Spleen (tissue), 7 donors: ENCODE results near the gene HSD3B1.

DNA sequence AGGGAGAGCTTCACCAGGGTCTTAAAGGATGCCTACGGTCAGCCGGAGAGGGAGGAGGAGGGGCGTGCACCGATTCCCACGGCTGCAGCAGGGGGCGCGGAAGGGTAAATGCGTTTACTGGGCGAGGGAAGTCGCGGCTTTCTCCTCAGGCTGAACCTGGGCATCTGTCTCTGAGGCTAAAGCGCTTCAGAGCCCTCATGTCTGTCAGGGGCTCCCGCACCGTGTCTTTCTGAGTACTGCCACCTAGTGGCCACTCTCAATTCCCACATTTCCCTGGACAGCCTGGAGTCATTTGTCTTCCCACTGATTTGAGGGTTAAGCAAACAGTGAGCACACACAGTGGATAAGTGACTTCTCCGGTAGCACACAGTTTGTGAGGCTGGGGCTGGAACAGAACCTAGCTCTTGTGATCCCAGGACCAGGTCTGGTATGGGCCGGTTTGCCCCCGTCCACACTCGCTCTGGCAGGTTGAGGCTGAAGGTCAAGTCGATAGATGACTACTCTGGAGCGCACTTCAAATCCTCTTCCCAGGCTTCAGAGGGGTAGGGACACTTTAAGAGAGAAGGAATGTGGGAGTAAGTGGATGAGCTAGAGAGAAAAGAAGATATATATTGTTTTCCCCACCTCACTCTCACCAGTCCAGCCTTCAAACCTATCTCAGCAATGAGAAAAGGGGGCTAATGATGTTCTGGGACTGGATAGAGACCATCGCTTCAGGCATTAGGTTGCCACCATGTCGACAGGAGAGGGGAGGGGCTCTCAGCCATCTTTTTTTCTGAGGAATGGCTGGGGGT, 153.1 kb downstream of the TENT5C start:
- PRO-cap, 4 experiments, result peak in 1 of 4 experiments; most common minus-strand start position 172 of the sequence (in 1)
- RAMPAGE, long total RNA, 4 experiments, result no peak in any of the 4 experiments

DNA sequence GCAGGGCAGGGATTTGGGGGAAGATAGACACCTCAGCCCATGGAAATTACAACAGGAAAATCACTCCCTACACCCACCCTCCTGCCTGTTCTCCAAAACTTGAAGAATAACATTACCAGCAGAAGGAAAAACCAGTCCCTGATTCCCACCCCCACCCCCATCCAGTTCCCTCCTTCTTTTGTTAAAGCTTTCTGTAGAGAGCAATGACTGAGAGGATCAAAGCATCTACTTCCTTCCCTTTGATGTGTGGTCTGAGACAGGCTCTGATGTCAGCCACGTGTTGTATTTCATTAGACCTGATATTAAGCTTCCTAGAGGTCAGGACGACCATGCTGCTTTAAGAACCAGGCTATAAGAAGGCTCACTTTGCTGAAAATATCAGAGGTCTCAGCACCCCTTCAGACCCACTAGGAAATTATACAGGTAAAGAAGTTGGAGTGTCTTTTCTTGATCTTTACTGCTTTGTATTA, 73.8 kb upstream of the HAO2 start:
- PRO-cap, 4 experiments, result no peak in any of the 4 experiments
- RAMPAGE, long total RNA, 4 experiments, result no peak in any of the 4 experiments

GRCh38 chr1:119507014-119507468, at the start of gene HSD3B1:
Gene HSD3B1, plus strand, starts transcription at chr1:119507210.
- PRO-cap, 4 experiments, result no peak in any of the 4 experiments
- RAMPAGE, long total RNA, 4 experiments, result no peak in any of the 4 experiments

DNA sequence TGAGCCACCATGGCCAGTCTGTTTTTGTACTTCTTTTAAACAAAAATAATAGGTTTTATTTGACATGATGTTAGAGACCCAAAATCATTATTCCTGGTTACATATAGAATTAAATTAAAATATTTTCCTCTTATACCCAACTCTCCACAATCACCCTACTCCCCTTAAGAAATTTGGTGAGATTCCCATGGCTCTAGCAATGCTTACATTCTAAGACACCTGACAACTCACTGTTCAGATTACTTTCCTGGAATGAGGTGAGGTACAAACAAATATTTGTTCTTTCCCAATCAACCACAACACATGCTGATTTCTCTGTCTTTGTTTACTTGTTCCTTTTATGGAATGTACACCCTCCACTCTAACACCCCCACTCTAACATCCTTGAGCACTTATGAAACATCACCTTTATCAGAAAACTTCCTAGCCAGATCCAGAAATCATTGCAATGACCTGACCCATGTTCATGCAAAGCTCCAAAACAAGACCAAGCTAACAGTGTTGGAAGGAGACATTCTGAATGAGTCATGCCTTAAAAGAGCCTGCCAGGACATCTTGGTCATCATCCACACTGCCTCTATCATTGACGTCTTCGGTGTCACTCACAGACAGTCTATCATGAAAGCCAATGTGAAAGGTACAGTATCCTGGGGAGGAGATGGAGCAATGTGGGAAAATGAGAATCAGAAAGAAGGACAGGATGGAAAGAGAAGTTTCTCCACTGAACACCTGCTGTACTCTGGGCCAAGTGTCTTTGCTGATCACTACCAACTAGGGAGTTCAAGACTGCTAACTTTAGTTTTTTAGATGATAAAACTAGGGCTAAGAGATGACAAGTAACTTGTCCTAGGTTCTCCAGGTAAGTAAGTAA, 35.5 kb downstream of the HSD3B1 start:
- PRO-cap, 4 experiments, result no peak in any of the 4 experiments
- RAMPAGE, long total RNA, 4 experiments, result no peak in any of the 4 experiments

DNA sequence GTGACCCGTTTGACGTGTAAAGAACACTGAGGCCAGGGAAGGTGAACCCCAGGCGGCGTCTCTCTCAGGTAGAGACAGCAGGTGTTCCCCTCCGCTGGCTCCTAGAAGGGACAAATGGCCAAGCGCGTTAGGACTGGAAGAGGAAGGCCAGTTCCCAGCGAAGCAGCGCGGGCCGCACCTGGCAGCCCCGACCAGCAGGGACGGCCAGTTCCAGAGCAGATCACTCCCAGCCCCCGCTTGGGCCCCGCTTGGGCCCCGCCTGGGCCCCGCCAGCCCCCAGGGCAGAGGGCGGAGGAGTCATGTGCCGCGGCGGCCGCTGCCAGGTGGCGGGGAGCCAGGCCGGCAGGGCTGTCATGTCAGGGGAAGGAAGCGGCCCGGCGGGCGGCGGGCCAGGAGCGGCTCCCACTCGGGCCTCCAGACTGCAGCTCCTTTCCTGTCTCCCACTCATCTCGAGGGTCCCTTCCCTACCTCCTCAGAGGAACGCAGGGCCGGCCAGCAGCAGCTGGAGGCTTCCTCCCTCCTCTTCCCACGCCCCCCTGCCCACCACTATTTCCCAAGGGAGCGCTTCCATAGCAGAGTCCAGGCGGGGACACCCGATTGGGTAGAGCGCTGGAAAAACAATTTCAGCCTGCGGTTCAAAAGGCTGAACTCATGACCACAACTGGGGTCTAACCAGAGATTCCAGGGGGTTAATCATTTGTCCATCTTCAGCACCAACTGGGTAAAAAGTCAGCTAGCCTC, 16.5 kb downstream of the ZNF697 start:
- PRO-cap, 4 experiments, result peak in 4 of 4 experiments; most common plus-strand start position 475 of the sequence (in 3); most common minus-strand start position 202 of the sequence (in 3)
- RAMPAGE, long total RNA, 4 experiments, result no peak in any of the 4 experiments

DNA sequence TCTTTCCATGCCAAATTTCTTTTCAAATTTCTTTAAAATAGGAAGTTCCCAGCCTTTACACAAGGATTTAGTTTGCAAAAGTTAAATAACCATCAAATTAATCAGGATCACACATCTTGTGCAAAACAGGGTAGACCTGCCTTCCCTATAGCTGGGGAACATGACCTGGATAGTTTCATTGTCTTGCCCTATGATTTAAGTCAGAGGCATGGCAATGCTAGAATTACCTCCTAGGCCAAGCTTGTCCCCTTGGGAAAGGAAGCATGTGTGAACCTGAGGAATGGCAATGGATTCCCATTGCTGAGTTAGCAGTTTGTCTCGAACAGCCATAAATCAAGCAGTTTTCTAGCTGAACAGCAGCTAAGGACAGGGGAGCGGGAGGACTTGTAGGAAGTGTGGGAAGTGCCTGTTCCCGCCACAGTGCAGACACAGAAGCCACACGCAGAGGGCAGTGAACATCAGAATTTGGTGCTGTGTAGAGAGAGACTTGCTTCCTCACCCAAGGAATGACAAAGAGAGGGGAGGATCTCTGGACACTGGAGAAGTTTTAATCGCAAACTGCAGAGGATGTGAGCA, 3.7 kb downstream of the PHGDH start:
- PRO-cap, 4 experiments, result no peak in any of the 4 experiments
- RAMPAGE, long total RNA, 4 experiments, result no peak in any of the 4 experiments

- PRO-cap, 4 experiments, result no peak in any of the 4 experiments
- RAMPAGE, long total RNA, 4 experiments, result no peak in any of the 4 experiments
These were observed 10.5 kb upstream of the HMGCS2 start for GRCh38 chr1:119779204-119779611.

- PRO-cap, 4 experiments, result no peak in any of the 4 experiments
- RAMPAGE, long total RNA, 4 experiments, result no peak in any of the 4 experiments
These were observed 14.3 kb upstream of the HMGCS2 start for GRCh38 chr1:119782649-119783810.

DNA sequence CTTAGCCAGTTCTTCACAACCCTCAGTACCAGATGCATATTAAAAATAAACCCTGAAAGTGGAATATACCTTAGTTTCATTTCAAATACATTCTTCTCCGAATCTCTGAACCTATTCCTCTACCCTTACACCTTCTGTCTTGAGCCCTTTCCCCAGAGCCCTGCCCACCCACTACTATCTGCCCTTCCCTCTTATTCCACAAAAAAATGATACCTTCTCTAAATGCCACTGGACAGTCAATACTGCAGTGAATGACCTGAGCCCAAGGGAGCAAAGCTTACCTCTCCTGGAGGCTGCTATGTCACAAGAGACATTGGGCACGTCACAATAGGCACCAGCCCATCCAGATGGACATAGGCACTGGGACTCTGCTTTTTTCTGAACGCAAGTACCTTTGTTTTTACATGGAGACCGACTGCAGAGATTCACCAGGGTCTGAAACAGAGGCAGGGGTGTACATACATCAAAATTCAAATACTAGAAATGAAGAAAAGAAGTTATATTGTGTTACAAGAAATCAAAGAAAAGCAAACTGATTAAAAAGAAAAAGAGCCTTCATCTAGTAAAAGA, 41.3 kb upstream of the ADAM30 start:
- PRO-cap, 4 experiments, result no peak in any of the 4 experiments
- RAMPAGE, long total RNA, 4 experiments, result no peak in any of the 4 experiments

- PRO-cap, 4 experiments, result peak in 1 of 4 experiments; most common minus-strand start chr1:120342425 (in 1)
- RAMPAGE, long total RNA, 4 experiments, result no peak in any of the 4 experiments
These were observed 72.3 kb upstream of the NBPF8 start for GRCh38 chr1:120342363-120343129.

DNA sequence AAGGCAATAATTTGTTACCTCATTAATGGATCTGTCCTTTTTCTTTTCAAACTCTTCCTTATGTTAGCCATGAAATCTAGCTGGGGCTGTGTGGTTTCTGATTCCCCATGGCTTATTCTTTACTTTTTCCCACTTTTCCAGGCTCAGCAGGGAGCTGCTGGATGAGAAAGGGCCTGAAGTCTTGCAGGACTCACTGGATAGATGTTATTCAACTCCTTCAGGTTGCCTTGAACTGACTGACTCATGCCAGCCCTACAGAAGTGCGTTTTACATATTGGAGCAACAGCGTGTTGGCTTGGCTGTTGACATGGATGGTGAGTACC, 46.2 kb downstream of the NBPF8 start:
- PRO-cap, 4 experiments, result no peak in any of the 4 experiments
- RAMPAGE, long total RNA, 4 experiments, result no peak in any of the 4 experiments

DNA sequence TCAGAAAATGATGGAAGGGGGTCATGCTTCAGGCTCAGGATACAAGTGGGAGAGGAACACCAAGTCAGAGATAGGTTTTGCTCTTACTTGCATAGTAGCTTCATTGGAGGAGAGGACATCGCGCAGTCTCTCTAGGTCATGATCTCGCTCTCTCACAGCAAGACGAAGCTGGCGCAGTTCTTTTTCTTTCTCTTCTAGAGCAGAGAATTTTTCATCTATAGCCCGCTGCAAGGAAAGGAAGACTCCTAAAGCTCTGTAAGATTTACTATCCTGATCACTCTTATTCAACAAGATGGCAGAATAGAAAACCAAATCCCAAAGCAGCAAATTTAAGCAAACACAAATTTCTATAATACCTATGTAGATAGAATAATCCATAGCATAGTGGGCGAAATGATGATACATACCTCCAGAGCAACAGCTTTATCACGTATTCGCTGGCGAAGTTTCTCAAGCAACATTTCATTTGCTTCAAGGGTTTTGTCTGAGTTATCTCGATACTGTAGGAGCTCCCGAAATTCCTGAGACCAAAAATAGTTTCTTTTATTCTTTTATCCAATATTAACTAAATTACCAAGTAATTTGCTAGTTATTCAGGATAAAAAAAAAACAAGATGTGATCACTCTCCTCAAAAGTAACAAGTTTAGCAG, 129.2 kb downstream of the NBPF8 start:
- PRO-cap, 4 experiments, result no peak in any of the 4 experiments
- RAMPAGE, long total RNA, 4 experiments, result no peak in any of the 4 experiments

- PRO-cap, 4 experiments, result no peak in any of the 4 experiments
- RAMPAGE, long total RNA, 4 experiments, result no peak in any of the 4 experiments
These were observed 142.3 kb downstream of the NBPF8 start for GRCh38 chr1:120557085-120557496.

DNA sequence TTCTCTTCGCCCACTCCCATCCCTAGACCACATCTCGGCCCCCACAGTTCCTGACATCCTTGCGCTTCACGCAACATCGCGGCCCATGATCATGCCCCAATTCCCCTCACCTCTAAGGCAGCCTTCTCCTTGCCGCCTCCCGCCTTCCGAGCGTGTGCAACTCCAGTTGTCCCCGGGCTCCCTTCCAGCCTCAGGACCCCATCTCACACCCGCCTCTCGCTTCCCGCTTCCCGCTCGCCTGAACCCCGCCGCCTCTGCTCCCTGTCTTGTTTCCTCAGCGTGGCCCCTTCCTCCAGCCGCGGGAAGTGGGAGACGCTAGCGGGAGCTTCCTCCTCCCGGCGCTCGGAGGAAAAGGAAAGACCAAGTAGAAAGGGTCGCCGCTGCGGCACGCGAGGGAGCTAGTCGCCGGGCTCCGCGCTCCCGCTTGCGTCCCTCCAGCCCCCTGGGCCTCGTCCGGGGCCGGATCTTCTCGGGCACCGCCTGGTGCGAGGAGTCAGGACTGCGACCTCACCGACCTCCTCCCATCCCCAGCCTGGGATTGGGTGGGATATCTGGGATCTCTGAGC, 924 bp downstream of the SRGAP2C start:
- PRO-cap, 4 experiments, result no peak in any of the 4 experiments
- RAMPAGE, long total RNA, 4 experiments, result start-site peak on the minus strand in 2 of 4 experiments, centred at positions 266 to 298 of the sequence, 9 reads per replicate

DNA sequence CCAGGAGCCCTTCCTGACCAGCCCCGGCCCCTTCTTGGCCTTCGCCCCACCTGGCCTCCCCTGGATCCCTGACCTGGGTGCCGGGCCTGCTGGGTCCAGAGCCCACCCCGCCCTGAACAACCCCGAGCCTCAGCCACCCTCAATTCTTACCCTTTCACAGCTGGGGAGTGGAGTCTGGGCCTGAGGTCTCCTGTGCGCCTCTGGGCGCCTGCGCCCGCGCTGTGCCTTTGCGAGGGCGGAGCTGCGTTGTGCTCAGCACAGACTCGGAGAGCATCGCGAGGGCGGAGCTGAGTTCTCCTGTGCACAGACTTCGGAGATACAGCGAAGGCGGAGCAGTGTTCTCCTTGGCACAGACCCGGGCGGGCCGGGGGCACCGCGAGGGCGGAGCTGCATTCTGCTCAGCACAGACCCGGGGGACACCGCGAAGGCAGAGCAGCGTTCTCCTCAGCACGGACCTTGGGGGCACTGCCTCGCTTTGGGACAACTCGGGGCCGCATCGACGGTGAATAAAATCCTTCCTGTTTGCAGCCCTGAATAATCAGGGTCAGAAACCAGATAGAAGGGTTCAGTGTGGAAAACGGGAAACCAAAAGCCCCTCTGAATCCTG, 481.2 kb downstream of the H3-7 start:
- PRO-cap, 4 experiments, result no peak in any of the 4 experiments
- RAMPAGE, long total RNA, 4 experiments, result no peak in any of the 4 experiments

- PRO-cap, 4 experiments, result peak in 4 of 4 experiments; most common plus-strand start chr1:143661931 (in 1); most common minus-strand start chr1:143661657 (in 3)
- RAMPAGE, long total RNA, 4 experiments, result start-site peak on the minus strand in 1 of 4 experiments, at chr1:143661661-143661708 at its widest, 11 reads per replicate
These were observed 244.2 kb downstream of the H3-7 start for GRCh38 chr1:143661444-143662202.

DNA sequence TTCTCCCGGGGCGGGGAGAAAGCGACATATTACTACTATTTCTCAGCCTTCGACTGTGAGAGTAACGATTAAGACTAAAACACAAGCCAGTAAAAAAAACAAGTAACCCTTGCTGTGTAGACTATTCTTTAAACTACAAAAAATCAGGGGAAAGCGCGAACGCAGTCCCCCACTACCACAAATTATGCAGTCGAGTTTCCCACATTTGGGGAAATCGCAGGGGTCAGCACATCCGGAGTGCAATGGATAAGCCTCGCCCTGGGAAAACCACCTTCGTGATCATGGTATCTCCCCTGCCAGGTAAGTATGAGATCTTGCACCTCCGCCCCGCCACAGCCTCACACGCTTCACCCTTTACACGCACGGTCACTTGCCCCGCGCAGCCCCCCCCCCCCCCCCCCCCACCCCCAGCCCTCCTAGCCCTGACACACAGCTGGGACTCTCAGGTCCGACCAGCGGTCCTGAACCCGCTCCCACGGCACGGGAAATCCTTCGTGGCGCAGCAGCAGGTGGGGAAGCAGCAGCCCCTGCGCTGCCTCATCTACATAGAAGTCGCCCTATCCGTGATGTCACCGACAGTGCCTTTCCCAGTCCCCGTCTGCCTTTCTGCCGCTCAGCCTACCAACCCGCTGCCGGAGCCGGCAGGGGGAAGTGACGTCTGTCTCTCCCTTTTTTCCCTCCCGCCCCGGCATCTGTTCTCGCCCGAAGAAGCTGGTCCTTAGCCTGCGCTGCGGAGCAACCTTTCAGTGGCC, 176.3 kb downstream of the H3-7 start:
- PRO-cap, 4 experiments, result no peak in any of the 4 experiments
- RAMPAGE, long total RNA, 4 experiments, result no peak in any of the 4 experiments

- PRO-cap, 4 experiments, result peak in 4 of 4 experiments; most common plus-strand start chr1:144413150 (in 1); most common minus-strand start chr1:144413166 (in 4)
- RAMPAGE, long total RNA, 4 experiments, result no peak in any of the 4 experiments
These were observed 39.6 kb upstream of the PPIAL4E start for GRCh38 chr1:144413005-144413504.

DNA sequence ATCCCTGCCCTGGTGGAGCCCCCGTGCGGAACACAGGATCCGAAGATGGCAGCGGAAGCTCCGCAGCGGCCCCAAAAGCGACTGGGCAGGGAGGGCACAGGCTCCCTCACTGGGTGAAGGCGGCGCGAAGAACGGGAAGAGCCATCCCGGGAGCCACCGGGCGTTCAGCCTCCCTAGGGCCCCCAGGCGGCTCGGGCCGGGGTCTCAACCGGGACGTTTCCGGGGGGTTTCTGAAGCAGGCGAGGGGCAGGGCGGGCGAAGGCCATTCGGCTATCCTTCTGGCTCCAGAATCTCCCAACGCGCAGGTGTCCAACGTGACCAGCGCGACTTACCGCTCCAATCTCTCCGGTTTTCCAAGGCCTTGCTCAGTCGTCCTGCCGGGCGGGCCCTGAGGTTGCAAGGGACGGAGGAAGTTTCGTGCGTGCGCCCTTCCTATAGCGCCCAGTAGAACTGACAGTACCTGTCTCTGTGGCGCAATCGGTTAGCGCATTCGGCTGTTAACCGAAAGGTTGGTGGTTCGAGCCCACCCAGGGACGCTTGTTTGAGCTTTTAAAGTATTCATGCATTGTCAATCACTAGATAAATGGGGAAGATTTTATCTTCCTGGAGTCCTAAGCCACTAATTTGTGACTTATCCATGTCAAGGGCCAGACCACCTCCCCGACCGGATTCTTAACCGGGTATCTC, 42.5 kb downstream of the NBPF15 start:
- PRO-cap, 4 experiments, result peak in 4 of 4 experiments; most common plus-strand start position 109 of the sequence (in 1); most common minus-strand start position 355 of the sequence (in 3)
- RAMPAGE, long total RNA, 4 experiments, result no peak in any of the 4 experiments

GRCh38 chr1:144427495-144428372, 33.7 kb downstream of the NBPF15 start:
- PRO-cap, 4 experiments, result no peak in any of the 4 experiments
- RAMPAGE, long total RNA, 4 experiments, result start-site peak on the minus strand in 1 of 4 experiments, at chr1:144427777-144427987 at its widest, 17 reads per replicate